Caco-2 (cell line): ENCODE data around the gene FOXC2.

DNA sequence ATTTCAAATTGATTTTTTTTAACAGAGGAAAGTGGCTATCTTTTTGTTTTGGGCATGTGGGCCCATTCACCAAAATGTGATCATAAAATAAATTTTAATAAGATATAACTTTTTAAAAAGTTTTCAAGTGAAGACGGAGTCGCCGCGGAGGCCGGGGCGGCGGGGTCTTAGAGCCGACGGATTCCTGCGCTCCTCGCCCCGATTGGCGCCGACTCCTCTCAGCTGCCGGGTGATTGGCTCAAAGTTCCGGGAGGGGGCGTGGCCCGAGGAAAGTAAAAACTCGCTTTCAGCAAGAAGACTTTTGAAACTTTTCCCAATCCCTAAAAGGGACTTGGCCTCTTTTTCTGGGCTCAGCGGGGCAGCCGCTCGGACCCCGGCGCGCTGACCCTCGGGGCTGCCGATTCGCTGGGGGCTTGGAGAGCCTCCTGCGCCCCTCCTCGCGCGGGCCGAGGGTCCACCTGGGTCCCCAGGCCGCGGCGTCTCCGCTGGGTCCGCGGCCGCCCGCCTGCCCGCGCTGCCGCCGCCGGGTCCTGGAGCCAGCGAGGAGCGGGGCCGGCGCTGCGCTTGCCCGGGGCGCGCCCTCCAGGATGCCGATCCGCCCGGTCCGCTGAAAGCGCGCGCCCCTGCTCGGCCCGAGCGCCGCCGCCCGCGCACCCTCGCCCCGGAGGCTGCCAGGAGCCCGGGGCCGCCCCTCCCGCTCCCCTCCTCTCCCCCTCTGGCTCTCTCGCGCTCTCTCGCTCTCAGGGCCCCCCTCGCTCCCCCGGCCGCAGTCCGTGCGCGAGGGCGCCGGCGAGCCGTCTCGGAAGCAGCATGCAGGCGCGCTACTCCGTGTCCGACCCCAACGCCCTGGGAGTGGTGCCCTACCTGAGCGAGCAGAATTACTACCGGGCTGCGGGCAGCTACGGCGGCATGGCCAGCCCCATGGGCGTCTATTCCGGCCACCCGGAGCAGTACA, at the start of gene FOXC2:
Gene FOXC2 (plus strand): TSS at position 304 of the 955 bp plus-strand sequence.
- PRO-cap: no peak
- RRBS: 92% methylated on average over 42 of the region's 100 CpGs

DNA sequence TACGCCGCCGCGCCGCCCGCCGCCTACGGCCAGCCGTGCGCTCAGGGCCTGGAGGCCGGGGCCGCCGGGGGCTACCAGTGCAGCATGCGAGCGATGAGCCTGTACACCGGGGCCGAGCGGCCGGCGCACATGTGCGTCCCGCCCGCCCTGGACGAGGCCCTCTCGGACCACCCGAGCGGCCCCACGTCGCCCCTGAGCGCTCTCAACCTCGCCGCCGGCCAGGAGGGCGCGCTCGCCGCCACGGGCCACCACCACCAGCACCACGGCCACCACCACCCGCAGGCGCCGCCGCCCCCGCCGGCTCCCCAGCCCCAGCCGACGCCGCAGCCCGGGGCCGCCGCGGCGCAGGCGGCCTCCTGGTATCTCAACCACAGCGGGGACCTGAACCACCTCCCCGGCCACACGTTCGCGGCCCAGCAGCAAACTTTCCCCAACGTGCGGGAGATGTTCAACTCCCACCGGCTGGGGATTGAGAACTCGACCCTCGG, 1.7 kb downstream of the FOXC2 start:
- PRO-cap: no peak
- RRBS: 92% methylated on average over 23 of the region's 64 CpGs

DNA sequence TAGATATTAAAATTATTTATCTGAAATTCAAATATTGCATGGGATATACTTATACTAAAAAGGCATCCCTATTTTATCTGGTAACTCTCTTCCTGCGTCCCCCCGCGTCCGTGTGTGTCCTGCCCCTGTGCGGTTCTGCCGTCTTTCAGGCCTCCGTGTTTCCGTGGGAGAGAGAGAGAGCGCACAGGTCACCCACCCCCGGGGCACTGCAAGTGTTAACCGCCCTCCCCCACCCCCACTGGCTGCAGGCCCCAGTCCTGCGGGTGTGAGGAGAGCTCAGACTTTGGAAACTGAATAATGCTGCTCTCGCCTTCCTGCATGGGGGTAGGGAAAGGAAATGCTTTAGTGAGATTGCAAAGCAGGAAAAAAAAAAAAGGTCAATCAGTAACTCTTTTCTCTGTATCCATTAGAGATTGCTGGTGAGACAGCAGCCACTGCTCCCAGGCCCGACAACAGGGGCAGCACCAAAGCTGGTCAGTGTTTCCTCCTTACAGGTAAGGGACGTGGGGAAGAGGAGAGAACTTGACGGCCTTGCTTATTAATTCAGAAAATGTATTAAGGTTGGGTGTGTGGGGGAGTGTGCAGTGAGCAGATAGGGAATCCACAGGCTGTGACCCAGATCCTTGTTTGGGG, 156.2 kb downstream of the FOXL1 start:
- PRO-cap: no peak
- RRBS: no CpG with 5 or more reads among the region's 16 CpGs

- PRO-cap: no peak
- RRBS: 66% methylated on average over 5 of the region's 35 CpGs
Measured at GRCh38 chr16:87057131-87058062, 259.8 kb downstream of the C16orf95 start.

DNA sequence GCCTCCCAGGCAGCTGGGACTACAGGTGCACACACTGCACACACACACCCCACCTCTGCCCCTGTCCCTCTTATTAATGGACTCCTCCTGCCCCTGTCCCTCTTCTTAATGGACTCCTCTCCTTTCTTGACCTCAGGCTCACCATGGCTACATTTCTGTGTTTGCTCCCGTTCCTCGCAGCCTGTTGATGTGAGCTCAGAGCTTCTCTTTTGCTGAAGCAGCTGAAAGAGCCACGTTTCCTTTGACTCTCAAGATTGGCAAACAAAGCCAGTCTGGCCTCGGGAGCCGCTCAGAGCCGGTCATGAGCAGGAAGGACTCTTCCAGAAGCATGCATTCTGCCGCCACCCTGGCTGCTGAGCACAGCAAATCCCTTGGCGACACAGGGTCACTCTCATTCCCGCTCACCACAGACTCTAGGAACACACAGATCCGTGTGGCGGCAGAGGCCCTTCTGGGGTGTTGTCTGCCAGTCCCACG, 157.1 kb downstream of the C16orf95 start:
- PRO-cap: no peak
- RRBS: no CpG with 5 or more reads among the region's 12 CpGs

GRCh38 chr16:87329592-87330515, 12.7 kb upstream of the C16orf95 start:
- PRO-cap: no peak
- RRBS: no CpG with 5 or more reads among the region's 28 CpGs

DNA sequence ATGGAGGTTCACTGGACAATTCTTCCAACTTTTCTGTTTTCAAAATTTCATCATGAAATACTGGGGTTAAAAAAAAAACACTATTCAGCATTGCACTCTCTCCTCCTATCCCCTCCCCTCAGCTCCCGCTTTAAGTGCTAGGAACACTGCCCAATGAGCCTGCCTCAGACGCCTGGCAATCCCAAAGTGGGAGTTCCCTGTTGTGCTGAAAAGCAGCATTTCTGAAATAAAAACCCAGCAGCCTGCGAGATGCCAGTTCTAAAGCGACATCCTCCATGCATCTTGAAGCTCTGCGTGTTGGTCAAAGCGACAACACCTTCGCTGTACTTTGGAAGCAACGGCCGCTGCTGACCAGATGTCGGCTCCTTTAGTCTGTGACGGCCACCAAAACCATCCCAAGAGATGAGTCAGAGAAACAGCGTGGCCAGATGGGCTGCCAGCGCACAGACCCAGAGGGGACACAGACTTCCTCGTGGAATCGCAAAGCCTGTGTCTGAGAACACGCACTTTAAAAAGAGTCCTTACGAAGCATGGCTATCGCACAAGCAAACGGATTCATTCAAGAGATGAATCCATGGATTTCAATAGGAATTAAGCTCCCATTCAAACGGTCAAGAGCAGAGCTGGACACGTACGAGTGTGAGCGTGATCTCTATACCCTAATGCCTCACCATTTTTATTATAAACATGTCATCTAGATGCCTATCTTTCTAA, 32.8 kb downstream of the FBXO31 start:
- PRO-cap: no peak
- RRBS: no CpG with 5 or more reads among the region's 23 CpGs

DNA sequence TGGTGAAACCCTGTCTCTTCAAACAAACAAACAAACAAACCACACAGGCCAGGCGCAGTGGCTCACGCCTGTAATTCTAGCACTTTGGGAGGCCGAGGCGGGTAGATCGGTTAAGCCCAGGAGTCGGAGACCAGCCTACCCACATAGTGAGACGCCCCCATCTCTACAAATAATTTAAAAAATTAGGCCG, 1.3 kb upstream of the FBXO31 start:
- PRO-cap: no peak
- RRBS: no CpG with 5 or more reads among the region's 8 CpGs

DNA sequence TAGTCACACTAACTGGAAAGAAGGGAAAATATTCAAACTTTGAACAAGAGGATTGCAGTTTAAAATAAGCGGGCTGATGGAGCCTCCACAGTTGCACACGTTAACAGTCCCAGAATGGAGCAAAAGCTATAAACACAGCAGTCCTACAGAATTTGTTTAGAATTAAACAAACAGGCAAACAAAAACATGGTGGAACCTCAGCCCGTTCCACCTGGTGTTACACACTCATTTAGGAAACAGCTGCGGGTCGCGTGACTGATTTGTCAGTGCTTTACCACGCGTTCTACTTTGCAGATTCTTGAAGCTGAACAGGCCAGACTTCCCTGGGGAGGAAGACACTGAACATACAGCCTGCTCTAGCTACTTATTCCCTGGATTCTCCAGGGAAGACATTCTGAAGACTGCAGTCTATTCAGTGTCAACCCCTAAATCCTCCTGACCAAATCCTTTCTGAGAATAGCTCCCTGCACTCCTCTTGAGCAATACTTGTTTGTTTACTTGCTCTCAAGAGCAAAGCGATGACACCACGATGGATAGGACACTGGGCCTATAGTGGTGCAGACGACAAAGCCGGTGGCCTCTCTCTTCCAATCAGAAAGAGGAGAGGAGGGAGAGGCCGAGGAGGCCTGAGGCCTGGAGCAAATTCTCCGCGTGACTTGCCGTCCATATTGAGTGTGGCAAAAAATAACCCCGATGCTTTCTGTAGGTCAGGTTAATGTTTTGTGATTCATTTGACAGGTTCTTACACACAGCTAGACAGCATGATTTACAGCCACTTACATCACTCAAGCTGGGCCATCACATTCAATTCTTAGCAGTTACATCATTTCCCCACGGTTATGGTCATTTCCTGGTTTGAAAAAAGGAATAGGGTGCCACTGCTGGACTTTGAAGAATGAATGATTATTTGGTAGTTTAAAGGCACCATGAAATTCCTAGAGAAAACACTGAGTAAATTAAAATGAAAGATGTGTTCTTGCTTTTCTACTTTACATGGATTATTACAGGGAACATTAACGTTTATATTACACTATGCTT, 3.9 kb upstream of the MAP1LC3B start:
- PRO-cap: bidirectional peak, plus-strand start at position 316 of the sequence, minus-strand start at position 231 of the sequence; bidirectional peak, plus-strand start at position 847 of the sequence, minus-strand start at position 434 of the sequence
- RRBS: no CpG with 5 or more reads among the region's 19 CpGs

DNA sequence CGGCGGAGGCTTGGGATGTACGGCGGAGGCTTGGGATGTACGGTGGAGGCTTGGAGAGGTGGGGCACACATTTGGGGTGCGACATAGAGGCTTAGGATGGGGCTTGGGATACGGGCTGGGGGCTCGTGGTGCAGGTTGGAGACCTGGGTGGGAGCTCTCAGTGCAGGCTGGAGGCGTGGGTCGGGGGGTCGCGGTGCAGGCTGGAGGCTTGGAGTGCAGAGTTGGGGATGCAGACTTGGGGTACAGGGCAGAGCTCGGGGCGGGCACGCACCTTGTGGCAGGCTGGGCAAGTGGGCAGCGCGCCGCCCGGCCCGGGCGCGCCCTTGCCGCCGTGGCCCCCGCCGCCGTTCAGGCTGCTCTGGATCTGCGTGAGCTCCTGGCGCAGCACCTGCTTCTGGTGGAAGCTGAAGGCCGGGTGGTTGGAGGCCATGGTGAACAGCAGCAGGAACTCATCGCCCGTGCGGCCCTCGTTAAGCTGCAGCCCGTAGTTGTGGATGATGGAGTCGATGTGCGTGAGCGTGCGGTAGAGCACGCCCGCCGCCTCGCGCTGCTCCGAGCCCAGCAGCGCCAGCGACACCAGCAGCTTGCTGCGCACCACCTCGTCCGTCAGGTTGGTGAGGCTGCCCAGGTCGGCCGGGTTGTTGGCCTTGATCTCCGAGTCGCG, 1.3 kb downstream of the ZCCHC14 start:
- PRO-cap: no peak
- RRBS: 19% methylated on average over 10 of the region's 55 CpGs

- PRO-cap: no peak
- RRBS: no CpG with 5 or more reads among the region's 22 CpGs
Measured at GRCh38 chr16:87493648-87494264, 932 bp upstream of the ZCCHC14 start.

DNA sequence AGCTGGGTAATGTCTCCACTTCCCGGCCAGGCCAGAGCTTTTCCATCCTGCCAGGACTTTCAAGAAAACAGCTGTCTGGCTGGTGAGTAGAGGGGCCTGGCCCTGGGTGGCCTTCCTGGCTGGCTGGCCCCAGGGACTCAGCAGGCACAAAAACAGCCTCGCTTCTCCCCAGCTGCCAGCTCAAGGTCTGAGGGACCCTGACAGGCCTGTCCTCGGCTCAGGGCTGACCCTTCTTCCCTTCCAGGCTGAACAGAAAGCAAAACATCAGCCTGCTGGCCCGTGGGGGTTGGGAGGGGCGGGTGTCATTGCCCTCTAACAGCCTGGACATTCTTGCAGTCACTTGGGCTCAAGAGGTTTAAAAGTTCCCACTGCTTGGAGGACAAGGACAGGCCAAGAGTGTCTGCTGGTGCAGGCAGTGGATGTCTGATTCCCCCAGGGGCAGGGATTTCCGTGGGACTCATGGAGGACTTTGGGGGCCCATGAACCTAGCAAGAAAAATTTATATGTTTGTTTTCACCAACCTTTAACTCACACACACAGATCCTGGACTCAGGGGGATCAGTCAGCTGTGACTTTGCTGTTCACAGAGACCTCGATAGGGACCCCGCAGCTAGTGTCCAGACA, 45.1 kb upstream of the JPH3 start:
- PRO-cap: no peak
- RRBS: no CpG with 5 or more reads among the region's 8 CpGs

- PRO-cap: no peak
- RRBS: no CpG with 5 or more reads among the region's 42 CpGs
Measured at GRCh38 chr16:87834084-87835209, 34.9 kb downstream of the SLC7A5 start.

GRCh38 chr16:87854007-87855001, 15.0 kb downstream of the SLC7A5 start:
- PRO-cap: no peak
- RRBS: 83% methylated on average over 7 of the region's 24 CpGs

DNA sequence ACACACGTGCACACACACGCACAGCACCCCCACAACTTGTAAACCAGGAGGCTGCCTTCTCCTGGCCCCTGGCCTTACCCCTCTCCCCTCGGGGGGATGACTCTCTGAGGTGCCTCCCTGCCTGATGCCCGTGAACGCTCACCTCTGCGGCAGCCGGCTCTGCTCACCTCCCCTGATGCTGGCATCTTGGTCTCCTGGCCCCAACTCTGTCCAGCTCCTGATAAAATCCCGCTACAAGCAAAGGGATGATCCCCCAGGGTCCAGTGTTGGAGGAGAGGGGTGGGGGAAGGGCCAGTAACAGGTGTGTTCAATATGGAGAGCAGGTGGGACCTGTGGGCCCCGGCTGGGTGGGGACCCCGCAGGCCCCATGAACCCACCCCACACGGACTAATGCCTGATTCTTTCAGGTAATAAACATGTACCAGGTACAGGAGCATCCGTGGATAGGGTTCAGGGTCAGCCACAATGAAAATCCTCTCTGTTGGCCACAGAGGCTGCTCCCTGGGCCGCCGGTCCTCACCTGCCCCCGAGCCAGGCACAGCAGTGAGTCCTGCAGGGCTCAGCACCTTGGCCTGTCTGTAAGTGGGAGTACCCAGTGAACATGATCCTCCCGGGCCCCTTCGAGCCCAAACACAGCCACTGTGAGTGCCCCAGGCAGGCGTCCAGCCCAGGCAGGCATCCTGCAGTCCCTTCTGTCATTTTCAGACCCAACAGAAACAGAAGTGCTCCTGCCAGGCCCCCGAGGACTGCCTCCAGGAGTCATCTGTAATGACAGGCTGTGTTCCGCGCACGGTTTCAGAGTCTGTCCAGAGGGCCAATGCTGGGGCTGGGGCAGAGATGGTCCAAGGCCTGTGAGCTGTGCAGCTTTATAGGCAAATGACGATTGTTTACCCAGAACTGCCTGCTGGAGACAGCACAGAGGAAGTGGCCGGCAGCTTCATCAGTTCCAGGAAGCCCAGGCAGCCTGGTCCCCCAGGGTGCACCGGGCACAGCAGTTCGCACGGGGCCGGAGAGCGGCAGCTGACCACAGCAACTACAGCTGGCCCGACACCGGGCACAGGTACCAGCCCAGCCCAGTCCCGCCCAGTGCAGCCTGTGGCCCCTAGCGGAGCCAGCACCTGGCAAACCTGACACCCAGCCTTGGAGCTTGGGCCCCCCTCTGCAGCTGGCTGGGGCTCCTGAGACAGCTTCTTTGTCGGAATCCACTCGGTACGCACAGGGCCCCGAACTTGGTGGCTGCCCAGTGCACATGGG, 13.4 kb downstream of the SLC7A5 start:
- PRO-cap: no peak
- RRBS: 90% methylated on average over 7 of the region's 37 CpGs

DNA sequence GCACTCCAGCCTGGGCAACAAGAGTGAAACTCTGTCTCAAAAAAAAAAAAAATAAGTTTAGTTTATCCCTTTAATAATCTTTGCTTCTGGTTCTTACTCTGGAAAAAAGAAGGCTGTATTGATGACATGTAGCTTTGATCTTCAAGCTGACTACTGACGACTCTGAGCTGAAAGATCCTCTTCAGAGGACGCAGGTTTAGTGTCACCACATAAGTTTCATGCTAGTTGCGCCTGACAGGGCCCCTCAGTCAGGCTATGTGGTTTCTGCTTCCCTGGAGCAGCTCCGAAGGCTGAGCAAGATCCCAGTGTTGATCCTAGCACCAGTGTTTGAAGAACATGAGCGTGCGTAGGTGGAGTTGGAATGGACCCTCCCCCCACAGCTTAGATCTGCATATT, 17.2 kb downstream of the BANP start:
- PRO-cap: no peak
- RRBS: no CpG with 5 or more reads among the region's 6 CpGs

GRCh38 chr16:88027173-88027862, 76.1 kb downstream of the BANP start:
- PRO-cap: no peak
- RRBS: 100% methylated on average over 2 of the region's 43 CpGs

GRCh38 chr16:88048069-88048715, 97.0 kb downstream of the BANP start:
- PRO-cap: no peak
- RRBS: no CpG with 5 or more reads among the region's 24 CpGs

- PRO-cap: no peak
- RRBS: no CpG with 5 or more reads among the region's 18 CpGs
Measured at GRCh38 chr16:88086670-88087192, 135.5 kb downstream of the BANP start.

- PRO-cap: no peak
- RRBS: no CpG with 5 or more reads among the region's 15 CpGs
Measured at GRCh38 chr16:88091890-88092362, 140.7 kb downstream of the BANP start.